Heart left ventricle (tissue), 7 donors: ENCODE results near the gene ATP11A.

DNA sequence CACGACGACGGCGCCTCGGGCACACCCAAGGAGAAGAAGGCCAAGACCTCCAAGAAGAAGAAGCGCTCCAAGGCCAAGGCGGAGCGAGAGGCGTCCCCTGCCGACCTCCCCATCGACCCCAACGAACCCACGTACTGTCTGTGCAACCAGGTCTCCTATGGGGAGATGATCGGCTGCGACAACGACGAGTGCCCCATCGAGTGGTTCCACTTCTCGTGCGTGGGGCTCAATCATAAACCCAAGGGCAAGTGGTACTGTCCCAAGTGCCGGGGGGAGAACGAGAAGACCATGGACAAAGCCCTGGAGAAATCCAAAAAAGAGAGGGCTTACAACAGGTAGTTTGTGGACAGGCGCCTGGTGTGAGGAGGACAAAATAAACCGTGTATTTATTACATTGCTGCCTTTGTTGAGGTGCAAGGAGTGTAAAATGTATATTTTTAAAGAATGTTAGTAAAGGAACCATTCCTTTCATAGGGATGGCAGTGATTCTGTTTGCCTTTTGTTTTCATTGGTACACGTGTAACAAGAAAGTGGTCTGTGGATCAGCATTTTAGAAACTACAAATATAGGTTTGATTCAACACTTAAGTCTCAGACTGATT, 6.2 kb downstream of the ING1 start:
- PRO-cap, 6 experiments = no peak in any of the 6 experiments
- RAMPAGE, long total RNA, 2 experiments = no peak in any of the 2 experiments
- RRBS = no CpG with 5 or more reads among the region's 25 CpGs

- PRO-cap, 6 experiments = no peak in any of the 6 experiments
- RAMPAGE, long total RNA, 2 experiments = no peak in any of the 2 experiments
- RRBS = no CpG with 5 or more reads among the region's 8 CpGs
Measured at GRCh38 chr13:110726787-110727192, 13.3 kb downstream of the ING1 start.

DNA sequence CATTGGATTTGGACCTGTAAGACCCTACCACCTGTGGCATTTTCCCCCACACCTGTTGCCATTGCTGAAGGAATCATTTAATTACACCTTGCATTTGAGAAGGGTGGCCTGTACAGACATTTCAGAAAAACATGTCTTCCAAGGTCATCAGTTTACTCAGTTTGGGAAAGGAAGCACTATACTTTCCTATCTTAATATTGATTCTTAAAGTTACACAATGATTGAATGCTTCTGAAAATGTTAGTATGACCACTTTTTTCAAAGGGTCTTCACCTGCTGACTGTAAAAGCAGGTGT, 28.3 kb downstream of the ANKRD10 start:
- PRO-cap, 6 experiments = peak in 1 of 6 experiments; most common minus-strand start position 151 of the sequence (in 1)
- RAMPAGE, long total RNA, 2 experiments = no peak in any of the 2 experiments

- PRO-cap, 6 experiments = no peak in any of the 6 experiments
- RAMPAGE, long total RNA, 2 experiments = no peak in any of the 2 experiments
- RRBS = no CpG with 5 or more reads among the region's 3 CpGs
Measured at GRCh38 chr13:110886928-110887266, 28.0 kb downstream of the ANKRD10 start.

DNA sequence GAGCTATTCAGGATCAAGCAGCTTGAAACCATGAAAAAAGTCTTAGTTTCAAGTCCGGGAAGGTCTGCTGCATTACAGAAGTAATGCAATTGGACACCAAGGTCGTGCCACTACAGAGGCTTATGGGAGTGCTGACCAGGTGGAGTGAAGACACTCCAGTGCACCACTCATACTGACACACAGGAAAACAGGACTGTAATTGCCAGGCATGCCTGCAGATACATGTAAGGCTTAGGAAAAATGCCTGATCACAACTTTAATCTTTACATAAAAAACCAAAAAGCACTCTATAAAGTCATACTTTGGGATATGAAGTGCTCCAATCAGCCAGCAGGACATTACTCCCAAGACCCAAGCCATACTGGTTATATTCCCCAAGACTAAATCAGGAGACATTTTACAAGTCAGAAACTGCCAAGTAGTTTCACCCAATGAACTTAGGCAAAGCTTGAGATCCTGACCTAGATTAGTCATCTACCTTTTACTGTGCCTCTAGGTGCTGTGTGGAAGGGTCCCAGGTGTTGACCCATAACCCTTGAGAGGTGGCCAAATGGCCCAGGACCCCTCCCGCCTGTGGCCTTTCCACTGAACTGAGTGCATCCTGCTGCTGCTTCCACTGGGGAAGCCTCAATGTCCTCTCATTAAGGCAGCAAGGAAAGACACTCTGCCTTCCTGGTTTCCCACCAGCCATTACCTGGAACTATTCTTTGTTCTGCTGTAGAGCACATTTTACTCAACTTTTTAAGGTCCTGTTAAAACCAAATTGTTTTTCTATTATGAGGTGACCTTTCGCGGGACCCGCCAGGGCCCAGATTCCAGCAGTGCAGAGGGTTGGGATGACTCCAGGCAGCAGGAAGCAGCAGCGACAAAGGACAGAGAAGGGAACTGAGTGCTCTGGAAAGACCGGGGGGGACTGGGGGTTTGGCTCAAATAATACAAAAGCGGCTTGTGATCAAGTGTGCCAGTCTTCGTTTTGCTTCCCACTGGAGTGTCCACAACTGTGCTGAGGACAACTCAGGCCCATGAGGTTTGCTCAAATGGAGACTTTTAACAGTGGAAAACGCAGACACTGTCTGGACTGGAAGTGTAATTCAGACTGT, 27.3 kb downstream of the ANKRD10 start:
- PRO-cap, 6 experiments = peak in 2 of 6 experiments; most common plus-strand start position 964 of the sequence (in 2); most common minus-strand start position 189 of the sequence (in 1)
- RAMPAGE, long total RNA, 2 experiments = no peak in any of the 2 experiments
- RRBS = no CpG with 5 or more reads among the region's 11 CpGs

DNA sequence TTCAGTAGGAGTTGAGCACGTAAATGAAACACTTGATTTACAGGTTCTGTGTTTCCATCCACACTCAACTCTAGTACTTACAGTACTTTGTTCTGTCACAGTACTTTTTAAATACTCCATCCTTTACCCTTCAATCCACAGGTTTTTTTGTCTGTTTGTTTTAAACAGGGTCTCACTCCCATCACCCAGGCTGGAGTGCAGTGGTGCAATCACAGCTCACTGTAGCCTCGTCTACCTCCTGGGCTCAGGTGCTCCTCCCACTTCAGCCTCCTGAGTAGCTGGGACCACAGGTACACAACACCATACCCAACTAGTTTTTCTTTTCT, 16.5 kb downstream of the ANKRD10 start:
- PRO-cap, 6 experiments = no peak in any of the 6 experiments
- RAMPAGE, long total RNA, 2 experiments = no peak in any of the 2 experiments
- RRBS = no CpG with 5 or more reads among the region's 2 CpGs

DNA sequence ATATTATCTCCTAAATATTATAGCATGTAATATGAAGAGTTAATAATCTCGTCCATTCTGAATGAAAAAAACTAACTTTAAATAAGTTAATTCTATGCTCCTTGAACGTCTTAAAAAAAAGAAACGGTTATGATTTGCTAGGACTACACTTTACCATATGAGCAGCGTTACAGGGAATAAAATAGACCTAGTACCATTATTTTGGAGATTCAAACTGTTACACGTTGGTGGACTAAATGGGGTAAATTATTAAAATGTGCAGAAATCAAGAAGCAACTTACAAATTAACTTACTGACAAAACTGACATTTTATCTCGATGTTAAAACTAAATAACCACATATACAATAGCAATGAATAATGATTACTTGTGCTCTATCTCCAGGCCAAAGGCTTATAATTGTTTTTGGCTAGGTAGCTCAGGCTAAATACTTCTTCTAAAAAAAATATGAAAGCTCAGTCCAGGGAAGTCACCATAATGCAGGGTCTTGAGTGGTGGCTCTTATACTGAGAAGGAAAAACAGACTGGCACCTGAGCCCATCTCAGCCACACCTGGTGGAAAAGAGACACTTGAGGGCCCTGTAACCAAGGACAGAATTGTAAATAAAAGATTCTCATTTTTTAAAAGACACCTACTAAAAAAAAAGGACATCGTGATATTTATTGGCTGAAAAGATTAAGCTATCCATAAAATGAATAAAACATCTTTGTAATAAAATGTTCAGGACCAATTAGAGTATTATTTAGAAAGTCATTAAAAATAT, 10.9 kb downstream of the ANKRD10 start:
- PRO-cap, 6 experiments = no peak in any of the 6 experiments
- RAMPAGE, long total RNA, 2 experiments = no peak in any of the 2 experiments
- RRBS = no CpG with 5 or more reads among the region's 7 CpGs

DNA sequence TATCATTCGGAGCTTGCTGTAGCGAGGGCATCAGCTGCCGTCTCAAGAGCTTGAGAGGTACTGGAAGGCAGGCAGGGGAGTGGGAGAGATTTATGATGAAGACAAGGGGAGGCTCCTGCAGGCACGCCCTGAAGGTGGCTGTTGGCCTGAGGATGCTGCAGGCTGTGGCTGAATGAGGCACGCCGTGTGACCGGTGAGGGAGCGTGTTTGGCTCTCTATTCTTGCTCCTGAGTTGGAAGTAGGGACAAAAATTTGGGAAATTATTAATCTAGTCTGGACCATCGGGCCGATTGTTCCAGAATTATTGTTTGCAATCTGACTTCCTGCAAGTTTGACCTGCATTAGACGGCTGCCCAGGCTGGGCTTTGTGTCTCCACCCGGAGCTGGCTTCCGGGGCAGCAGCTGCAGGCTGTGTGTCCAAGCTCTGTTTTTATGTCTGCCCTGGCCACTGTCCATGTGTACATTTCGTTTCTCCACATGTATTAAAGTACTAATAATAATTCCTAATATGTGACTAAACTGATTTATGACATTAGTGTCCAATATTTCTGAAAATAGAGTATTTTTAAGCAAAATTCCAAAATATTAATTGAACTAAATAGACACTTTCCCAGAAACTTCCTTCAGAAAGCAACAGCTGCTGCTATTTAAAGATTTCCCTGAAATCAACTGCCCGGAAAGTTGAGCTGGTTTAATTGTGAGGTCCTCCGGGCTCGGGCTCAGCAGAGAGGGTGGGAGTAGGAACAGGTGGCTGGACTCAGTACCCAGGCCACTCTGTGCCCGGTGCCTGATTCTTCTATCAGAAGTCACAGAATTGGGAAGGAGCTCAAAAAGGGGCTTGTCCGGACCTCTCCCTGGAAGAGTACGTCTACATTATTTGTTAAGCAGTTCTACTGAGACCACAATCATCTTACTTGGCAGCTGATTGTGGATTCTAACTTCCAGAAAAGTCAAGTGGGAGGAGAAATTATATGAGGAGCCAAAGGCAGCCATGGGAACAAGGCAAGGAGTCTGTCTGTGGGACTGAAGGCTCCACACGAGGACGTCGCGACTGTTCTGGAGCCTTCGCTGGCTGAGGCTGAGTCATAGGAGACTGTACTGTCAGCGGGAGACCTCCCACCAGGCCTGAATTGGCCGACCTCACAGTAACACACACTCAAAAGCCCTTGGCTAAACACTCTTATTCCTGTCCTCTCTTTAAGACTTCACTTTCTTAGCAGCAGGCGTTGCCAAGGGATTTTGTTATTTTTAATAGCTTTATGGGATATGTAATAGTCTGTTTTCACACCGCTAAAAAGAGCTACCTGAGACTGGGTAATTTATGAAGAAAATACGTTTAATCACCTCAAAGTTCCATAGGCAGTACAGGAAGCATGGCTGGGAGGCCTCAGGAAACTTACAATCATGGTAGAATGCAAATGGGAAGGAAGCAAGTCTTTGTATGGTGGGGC, 91.5 kb upstream of the ANKRD10 start:
- PRO-cap, 6 experiments = peak in 6 of 6 experiments; most common plus-strand start position 722 of the sequence (in 5); most common minus-strand start position 1,058 of the sequence (in 6)
- RAMPAGE, long total RNA, 2 experiments = no peak in any of the 2 experiments
- RRBS = 7% methylated on average over 4 of the region's 30 CpGs

GRCh38 chr13:111082032-111082654, 33.0 kb upstream of the ARHGEF7 start:
- PRO-cap, 6 experiments = no peak in any of the 6 experiments
- RAMPAGE, long total RNA, 2 experiments = no peak in any of the 2 experiments
- RRBS = no CpG with 5 or more reads among the region's 4 CpGs

DNA sequence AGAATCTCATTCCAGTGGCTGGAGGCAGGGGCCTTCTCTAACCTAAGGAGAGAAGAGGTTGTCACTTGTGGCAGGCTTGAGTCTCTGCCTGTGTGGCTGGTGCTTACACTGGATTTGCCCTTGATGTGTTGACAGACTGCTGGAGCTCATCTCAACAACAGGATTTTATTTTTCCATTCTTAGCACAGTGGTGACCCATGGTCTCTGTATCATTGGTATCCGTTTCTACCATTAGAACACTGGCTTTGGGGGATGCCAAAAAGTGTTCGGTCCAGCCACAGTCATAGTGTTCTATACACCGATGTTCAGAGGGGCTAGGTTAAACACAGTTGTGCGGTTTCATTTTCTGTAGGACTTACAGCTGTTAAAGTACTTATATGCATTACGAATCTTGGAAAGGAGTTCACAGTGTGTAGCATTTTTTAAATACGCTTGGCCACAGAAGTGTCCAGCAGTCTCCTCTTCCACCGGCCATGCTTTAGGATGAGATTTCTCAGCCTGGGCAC, 41.6 kb upstream of the TEX29 start:
- PRO-cap, 6 experiments = peak in 1 of 6 experiments; most common plus-strand start position 258 of the sequence (in 1); most common minus-strand start position 86 of the sequence (in 1)
- RAMPAGE, long total RNA, 2 experiments = no peak in any of the 2 experiments
- RRBS = no CpG with 5 or more reads among the region's 7 CpGs

GRCh38 chr13:111303623-111304381, 16.6 kb upstream of the TEX29 start:
- PRO-cap, 6 experiments = no peak in any of the 6 experiments
- RAMPAGE, long total RNA, 2 experiments = no peak in any of the 2 experiments
- RRBS = no CpG with 5 or more reads among the region's 19 CpGs

DNA sequence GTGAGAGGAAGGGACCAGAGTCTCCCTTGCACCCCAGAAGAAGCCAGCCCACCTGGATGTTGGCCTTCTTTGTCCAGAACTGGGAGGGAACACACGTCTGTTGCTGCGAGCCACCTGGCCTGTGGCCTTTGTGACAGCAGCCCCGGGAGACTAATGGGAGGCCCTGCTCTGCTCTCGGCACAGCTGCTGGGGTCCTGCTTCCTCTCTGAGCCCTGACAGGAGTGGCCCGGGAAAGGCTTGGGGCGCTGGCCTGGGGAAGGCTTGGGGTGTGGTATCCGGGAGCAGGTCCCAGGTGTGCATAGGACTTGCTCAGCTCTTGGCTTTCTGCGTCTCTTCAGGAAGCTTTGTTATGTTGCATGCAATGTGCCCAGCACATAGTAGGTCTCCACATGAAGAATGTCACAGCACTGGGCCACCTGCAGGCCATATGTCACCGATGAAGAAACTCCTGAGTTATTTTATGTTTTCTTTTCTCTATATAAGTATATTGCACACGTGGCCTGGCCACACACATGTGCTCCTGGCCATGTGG, 162.9 kb downstream of the TEX29 start:
- PRO-cap, 6 experiments = no peak in any of the 6 experiments
- RAMPAGE, long total RNA, 2 experiments = no peak in any of the 2 experiments
- RRBS = 75% methylated on average over 5 of the region's 10 CpGs

GRCh38 chr13:111553089-111553325, 232.6 kb downstream of the TEX29 start:
- PRO-cap, 6 experiments = no peak in any of the 6 experiments
- RAMPAGE, long total RNA, 2 experiments = no peak in any of the 2 experiments
- RRBS = no CpG with 5 or more reads among the region's 1 CpG

DNA sequence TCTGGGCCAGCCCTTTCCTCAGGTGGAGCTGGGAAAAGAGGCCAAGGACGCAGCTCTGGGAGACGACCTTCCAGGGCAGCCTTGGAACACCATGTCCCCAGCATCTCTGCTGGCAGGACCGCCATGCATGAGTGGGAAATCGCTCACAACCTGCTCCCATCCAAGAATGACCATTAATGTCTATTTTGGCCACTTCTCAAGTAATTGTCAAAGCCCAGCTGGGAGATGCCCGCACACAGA, 321.9 kb downstream of the TEX29 start:
- PRO-cap, 6 experiments = no peak in any of the 6 experiments
- RAMPAGE, long total RNA, 2 experiments = no peak in any of the 2 experiments
- RRBS = no CpG with 5 or more reads among the region's 5 CpGs

DNA sequence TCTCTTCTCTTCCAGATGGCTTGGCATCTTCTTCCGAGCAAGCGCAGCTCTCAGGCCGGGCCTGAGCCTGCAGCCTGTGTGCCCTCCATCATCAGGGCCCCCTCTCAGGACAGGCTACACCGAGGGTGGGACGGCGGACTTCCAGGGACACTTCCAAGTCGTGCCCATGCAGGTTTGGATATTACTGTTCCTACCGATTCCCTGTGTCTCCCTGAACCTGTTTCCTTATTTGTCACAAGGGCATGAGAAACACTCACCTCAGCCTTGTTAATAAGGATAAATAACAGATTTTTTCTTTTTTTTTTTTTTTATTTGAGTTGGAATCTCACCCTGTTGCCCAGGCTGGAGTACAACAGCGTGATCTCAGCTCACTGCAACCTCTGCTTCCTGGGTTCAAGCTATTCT, 28.5 kb downstream of the SOX1 start:
- PRO-cap, 6 experiments = no peak in any of the 6 experiments
- RAMPAGE, long total RNA, 2 experiments = no peak in any of the 2 experiments
- RRBS = no CpG with 5 or more reads among the region's 9 CpGs

GRCh38 chr13:112204801-112205388, 137.9 kb downstream of the SOX1 start:
- PRO-cap, 6 experiments = peak in 2 of 6 experiments; most common plus-strand start chr13:112205191 (in 1); most common minus-strand start chr13:112205154 (in 1)
- RAMPAGE, long total RNA, 2 experiments = no peak in any of the 2 experiments
- RRBS = no CpG with 5 or more reads among the region's 18 CpGs

DNA sequence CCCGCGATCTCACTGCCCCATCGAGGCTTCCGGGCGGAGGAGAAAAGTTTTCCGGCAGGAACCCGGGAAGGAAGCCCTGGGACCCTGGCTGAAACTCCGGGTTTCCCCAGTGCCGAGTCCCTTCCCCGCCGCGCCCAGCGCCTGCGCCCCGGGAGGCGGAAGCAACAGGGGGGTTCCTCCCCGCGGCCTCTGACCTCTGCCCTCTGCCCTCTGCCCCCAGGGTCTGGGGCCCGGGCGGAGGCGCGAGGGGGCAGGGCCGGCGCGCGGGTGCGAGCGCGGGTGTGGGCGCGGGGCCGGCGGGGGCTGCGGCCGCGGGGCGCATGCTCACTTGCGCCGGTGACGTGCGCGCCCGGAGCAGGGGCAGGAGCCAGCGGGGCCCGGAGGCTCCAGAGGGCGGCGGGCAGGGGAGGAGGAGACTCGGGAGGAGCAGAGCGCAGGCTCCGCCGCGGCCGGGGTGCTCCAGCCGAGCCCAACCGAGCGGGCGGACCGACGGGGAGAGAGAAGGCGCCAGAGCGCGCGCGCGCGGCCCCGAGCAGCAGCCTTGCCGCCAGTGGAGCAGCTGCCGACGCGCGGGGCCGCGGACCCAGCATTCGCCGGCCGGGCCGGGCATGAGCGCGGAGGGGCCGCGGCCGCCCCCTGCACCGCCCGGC, at the start of gene ATP11A:
Gene ATP11A, plus strand, starts transcription at position 389 of the 650 bp plus-strand sequence.
- PRO-cap, 6 experiments = peak in 6 of 6 experiments; most common plus-strand start position 389 of the sequence (in 6); most common minus-strand start position 338 of the sequence (in 3)
- RAMPAGE, long total RNA, 2 experiments = start-site peak on the minus strand in 1 of 2 experiments, centred at position 150 of the sequence, 7 reads per replicate
- RRBS = 1% methylated on average over 50 of the region's 85 CpGs

- PRO-cap, 6 experiments = no peak in any of the 6 experiments
- RAMPAGE, long total RNA, 2 experiments = no peak in any of the 2 experiments
- RRBS = no CpG with 5 or more reads among the region's 19 CpGs
Measured at GRCh38 chr13:112719997-112720662, 30.3 kb downstream of the ATP11A start.

- PRO-cap, 6 experiments = peak in 2 of 6 experiments; most common plus-strand start chr13:112723082 (in 1); most common minus-strand start chr13:112723020 (in 1)
- RAMPAGE, long total RNA, 2 experiments = no peak in any of the 2 experiments
- RRBS = no CpG with 5 or more reads among the region's 26 CpGs
Measured at GRCh38 chr13:112722306-112723385, 32.8 kb downstream of the ATP11A start.

- PRO-cap, 6 experiments = no peak in any of the 6 experiments
- RAMPAGE, long total RNA, 2 experiments = no peak in any of the 2 experiments
- RRBS = no CpG with 5 or more reads among the region's 10 CpGs
Measured at GRCh38 chr13:112814762-112815369, 125.0 kb downstream of the ATP11A start.